Tibial nerve (tissue), 3 donors: ENCODE data around the genes LRRC15 and ATP13A3.

GRCh38 chr3:193885687-193886277, 250.2 kb upstream of the HES1 start:
- PRO-cap, result no peak
- RAMPAGE, long total RNA, 3 experiments, result no peak in any of the 3 experiments

DNA sequence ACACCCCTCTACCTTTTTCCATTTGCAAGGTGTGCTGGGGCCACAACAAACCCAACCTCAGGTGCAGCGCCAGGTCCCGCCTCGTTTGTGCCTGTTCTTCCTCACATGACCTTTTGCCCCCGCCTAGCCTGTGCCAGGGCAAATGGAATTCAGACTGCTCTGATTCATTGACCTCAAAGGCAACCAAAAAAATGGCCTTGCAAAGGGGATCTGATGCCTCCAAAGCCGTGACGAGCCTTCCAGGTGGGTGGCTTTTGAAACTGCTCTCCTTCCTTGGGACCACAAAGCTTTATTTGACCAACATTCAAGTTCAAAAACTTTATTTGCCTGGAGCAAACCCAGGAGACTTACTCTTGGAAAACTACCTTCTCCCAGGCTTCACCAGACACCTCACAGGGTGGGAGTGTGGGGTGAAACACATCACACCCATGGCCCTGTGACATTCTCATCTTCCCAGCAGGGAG, 104.0 kb upstream of the HES1 start:
- PRO-cap, result no peak
- RAMPAGE, long total RNA, 3 experiments, result no peak in any of the 3 experiments

DNA sequence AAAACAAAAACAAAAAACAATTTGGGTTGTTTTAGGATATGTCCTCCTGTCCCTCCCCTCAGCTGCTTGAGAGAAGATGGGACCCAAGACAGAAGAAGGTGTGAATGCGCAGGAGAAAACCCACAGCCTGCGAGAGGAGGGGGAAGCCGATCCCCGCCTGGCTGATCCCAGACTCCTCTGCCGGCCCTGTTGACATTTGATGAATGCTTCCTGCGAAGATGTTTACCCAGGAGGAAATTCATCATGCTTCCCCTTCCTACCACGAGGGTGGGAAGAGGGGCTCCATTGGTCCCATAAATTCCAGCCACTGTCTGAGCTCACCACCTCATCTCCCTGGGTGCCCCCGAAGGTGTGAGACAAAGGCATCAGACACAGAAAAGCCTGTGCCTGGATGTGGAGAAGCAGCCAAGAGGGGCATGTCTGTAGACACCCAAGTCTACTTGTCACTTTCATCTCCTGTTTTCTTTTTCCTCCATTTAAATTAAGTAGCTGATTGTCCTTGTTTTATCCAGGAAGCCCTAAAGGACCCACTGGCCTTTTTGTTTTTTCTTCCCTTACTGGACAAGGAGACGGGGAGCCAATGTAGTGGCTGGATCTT, 95.4 kb upstream of the HES1 start:
- PRO-cap, result no peak
- RAMPAGE, long total RNA, 3 experiments, result no peak in any of the 3 experiments

DNA sequence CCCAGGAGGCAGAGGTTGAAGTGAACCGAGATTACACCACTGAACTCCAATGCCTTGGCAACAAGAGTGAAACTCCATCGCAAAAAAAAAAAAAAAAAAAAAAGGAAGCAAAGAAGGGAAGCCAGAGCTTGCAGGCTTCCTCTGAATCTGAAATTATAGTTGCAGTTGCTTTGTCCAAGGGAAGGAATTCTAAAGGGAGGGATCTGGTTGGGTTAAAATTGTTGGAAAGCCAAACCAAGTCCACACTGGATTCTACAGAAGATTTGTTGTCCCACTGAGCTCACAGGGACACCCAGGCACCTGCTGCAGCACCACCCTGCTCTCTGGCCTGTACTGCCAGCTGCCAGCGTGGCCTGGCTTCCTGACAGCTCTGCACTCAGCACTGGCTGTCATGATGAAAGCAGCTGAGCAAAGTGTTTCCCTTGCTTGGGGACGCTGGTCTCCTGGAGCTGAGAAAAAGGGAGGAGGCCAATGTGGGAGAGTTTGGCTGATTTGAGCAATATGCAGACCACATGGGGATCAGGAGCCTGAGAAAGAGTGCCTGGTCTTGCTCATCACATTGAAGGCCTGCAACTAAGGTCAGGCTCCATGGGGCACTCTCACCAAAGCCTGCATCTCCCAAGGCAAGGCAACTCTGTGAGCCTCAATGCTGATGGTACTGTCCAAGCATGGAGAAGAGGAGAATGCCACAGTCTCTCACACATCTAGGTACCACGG, 88.7 kb upstream of the HES1 start:
- PRO-cap, result no peak
- RAMPAGE, long total RNA, 3 experiments, result no peak in any of the 3 experiments

DNA sequence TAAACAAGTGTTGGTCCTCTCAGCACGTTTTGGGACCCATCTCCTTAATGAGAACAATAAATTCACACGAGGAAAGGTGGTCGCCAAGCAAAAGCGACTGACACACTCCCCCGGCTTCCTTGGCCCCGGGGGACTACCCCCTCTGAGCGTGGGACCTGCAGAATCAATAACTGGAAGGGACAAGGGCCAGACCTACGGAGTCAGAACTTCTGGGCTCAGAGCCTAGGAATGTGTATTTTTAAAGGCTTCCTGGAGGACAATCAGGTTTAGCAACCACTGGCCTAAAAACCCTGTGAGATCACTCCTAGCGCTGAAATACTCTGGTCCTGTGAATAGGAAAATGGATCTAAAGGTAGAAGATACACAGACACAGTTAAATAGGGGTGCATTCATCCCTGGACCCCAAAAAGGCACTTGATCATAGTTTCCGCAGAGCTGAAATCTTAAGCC, 38.4 kb upstream of the HES1 start:
- PRO-cap, result no peak
- RAMPAGE, long total RNA, 3 experiments, result no peak in any of the 3 experiments

DNA sequence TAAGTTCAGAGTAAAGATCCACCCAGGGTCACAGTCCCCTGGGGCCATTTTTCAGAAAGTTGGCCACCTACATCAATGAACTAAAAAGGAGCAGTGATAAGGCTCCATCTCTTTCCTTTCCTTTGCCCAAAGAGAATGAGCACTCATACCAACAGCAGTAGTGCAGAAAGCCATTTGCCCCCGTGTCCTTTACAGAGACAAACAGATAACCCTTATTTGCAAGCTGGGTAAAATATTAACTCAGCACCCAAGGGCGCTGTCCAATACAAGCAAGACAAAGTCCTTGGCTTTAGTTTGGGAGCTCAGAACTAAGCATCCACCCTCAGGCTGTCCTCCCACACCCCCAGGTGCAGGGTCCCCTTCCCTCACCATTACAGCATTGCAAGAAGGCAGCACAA, 34.4 kb upstream of the HES1 start:
- PRO-cap, result no peak
- RAMPAGE, long total RNA, 3 experiments, result no peak in any of the 3 experiments

GRCh38 chr3:194134894-194135476, 963 bp upstream of the HES1 start:
- PRO-cap, result bidirectional peak, plus-strand start at chr3:194134956, minus-strand start at chr3:194134860; bidirectional peak, plus-strand start at chr3:194135192, minus-strand start at chr3:194135106
- RAMPAGE, long total RNA, 3 experiments, result no peak in any of the 3 experiments

DNA sequence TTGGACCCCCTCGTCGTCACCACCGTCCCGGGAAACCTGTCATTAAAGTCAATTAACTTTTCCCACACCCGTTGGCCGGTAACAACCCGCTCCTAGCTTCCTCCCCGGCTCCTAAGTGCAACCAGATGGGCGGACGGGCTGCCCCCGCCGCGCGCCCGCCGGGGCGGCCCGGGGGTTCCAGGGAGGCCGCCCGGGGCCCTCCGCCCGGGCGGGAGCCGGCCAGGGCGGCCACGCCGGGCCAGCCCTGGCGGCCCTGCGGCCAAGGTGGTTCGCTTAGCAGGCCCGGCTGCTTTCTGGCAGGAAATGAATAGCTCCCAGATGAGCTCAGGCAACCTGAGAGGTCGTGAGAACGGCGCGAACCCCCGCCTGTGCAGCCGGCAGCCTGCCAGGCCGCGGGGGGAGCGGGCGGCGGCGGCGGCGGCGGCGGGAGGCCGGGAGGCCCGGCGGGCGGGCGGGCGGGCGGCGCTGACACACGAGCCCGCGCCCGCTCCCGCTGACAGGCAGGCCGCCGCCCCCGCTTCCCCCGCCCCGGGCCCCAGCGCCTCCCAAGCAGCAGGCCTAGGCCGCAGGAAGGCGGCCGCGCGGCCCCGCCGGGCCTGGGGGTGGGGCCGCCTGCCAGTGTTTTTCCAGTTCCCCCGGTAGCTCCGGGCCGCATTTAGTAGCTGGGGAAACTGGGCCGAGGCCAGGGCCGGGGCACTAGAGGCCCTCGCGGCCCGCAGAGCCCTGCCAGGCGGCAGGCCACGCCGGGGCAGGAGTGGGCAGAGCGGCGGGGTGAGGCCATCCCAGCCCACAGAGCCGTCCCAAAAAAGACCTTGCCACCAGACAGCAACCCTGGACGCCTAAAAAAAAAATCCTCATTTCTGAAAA, 5.4 kb downstream of the HES1 start:
- PRO-cap, result bidirectional peak, plus-strand start at position 568 of the sequence, minus-strand start at position 295 of the sequence
- RAMPAGE, long total RNA, 3 experiments, result no peak in any of the 3 experiments

- PRO-cap, result no peak
- RAMPAGE, long total RNA, 3 experiments, result no peak in any of the 3 experiments
These were observed 14.3 kb downstream of the HES1 start for GRCh38 chr3:194150132-194150704.

GRCh38 chr3:194176650-194177000, 40.7 kb downstream of the HES1 start:
- PRO-cap, result no peak
- RAMPAGE, long total RNA, 3 experiments, result no peak in any of the 3 experiments

DNA sequence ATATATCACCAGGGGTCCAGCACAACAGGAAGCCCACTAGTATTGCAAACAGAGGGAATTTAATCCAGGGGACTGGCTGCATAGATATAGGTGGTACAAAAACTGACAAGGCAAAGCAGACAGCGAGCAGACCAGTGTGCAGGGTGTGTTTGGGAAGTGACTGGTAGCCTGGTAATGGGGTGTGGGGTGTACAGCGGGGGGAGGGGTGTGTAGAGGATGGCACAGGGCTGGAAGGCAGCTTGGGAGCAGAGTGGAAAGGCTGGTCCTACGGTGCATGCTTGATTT, 29.5 kb downstream of the CPN2 start:
- PRO-cap, result no peak
- RAMPAGE, long total RNA, 3 experiments, result no peak in any of the 3 experiments

GRCh38 chr3:194327949-194328609, 23.0 kb downstream of the CPN2 start:
- PRO-cap, result no peak
- RAMPAGE, long total RNA, 3 experiments, result no peak in any of the 3 experiments

GRCh38 chr3:194369440-194369993, at the start of gene LRRC15:
LRRC15 (minus strand) TSS chr3:194369743.
- PRO-cap, result no peak
- RAMPAGE, long total RNA, 3 experiments, result no peak in any of the 3 experiments

- PRO-cap, result no peak
- RAMPAGE, long total RNA, 3 experiments, result no peak in any of the 3 experiments
These were observed 1.9 kb downstream of the GP5 start for GRCh38 chr3:194396682-194397958.

GRCh38 chr3:194424991-194425626, 26.0 kb upstream of the GP5 start:
- PRO-cap, result no peak
- RAMPAGE, long total RNA, 3 experiments, result no peak in any of the 3 experiments

DNA sequence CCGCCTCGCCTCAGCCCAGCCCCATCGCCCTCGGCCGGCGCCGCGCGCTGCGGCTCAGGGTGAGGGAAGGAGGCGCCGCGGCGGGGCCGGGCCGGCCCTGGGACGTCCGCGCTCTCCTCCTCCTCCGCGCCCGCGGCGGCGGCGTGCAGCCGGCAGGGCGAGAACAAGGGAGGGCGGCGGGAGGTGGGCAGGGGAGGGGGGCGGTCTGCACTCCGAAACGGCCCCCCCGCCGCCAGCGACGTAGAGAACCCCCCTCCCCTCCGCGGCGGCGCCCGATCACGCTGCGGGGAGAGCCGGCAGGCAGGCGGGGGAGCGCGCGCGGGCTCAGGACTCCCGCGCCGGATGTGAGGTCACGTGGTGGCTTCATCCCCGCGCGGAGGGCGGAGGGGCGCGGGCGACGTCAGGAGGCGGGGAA, at the start of gene ATP13A3:
Gene ATP13A3, minus strand, starts transcription at position 332 of the 415 bp plus-strand sequence.
- PRO-cap, result unidirectional peak, minus-strand start at position 30 of the sequence; bidirectional peak, plus-strand start outside the sequence, minus-strand start at position 346 of the sequence
- RAMPAGE, long total RNA, 3 experiments, result no peak in any of the 3 experiments

- PRO-cap, result no peak
- RAMPAGE, long total RNA, 3 experiments, result no peak in any of the 3 experiments
These were observed 50.0 kb upstream of the ATP13A3 start for GRCh38 chr3:194536747-194537348.

DNA sequence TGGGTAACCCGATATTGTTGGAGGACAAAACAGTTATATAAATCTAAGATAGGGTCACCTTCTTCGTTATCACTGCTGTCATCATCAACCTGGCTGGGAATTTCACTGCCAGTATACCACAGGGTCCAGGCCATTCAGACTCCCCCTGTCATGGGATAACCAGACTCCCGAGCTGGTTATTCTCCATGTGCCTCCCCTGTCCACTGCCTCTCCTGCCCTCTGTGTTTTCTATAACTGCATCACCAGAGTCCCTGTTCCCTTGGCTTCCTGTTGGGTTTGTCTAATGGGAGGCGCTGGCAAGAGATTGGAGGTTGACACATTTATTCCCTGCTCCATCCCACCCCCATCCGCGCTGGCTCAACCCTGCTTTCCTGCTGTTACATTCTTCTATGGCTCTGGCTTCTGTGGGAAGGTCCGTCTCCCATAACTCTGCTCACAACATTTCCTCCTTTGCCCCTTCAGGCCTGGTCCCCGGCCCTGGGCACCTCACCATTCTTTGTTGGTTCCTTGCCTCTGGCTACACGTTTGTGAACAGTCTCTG, 68.3 kb upstream of the ATP13A3 start:
- PRO-cap, result no peak
- RAMPAGE, long total RNA, 3 experiments, result no peak in any of the 3 experiments

- PRO-cap, result no peak
- RAMPAGE, long total RNA, 3 experiments, result no peak in any of the 3 experiments
These were observed 23.5 kb downstream of the TMEM44 start for GRCh38 chr3:194609641-194610123.

- PRO-cap, result no peak
- RAMPAGE, long total RNA, 3 experiments, result no peak in any of the 3 experiments
These were observed 513 bp downstream of the TMEM44 start for GRCh38 chr3:194632561-194633251.